Fallopian tube (tissue), 1 donor: ENCODE results near the genes GAGE12E, GAGE12G, AKAP4, CENPVL1 and IQSEC2.

GRCh38 chrX:49072116-49072741 lies 1.6 kb downstream of the PRAF2 start:
- PRO-cap: bidirectional peak, plus-strand start at chrX:49072166, minus-strand start at chrX:49071970; unidirectional peak, plus-strand start at chrX:49072410

- PRO-cap: bidirectional peak, plus-strand start at chrX:49156012, minus-strand start at chrX:49155883; bidirectional peak, plus-strand start at chrX:49156382, minus-strand start at chrX:49156278
Observed at GRCh38 chrX:49155814-49156643, 6.5 kb upstream of the MAGIX start.

DNA sequence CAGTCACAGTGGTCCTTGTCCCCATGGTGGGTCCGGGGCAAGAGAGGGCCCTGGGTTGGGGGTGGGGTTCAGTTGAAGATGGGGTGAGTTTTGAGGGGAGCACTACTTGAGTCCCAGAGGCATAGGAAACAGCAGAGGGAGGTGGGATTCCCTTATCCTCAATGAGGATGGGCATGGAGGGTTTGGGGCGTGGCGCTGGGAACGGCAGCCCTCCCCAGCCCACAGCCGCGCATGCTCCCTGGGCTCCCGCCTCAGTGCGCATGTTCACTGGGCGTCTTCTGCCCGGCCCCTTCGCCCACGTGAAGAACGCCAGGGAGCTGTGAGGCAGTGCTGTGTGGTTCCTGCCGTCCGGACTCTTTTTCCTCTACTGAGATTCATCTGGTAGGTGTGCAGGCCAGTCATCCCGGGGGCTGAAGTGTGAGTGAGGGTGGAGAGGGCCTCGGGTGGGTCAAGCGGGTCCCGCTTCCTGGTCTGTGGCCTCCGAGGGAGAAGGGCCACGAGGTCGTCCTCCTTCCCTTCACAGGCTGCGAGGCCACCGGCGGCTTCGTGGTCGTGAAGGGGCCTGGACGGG lies at the start of gene GAGE12E:
TSS of gene GAGE12E (plus strand) at position 274 of the 571 bp plus-strand sequence.
- PRO-cap: no peak

DNA sequence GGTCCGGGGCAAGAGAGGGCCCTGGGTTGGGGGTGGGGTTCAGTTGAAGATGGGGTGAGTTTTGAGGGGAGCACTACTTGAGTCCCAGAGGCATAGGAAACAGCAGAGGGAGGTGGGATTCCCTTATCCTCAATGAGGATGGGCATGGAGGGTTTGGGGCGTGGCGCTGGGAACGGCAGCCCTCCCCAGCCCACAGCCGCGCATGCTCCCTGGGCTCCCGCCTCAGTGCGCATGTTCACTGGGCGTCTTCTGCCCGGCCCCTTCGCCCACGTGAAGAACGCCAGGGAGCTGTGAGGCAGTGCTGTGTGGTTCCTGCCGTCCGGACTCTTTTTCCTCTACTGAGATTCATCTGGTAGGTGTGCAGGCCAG lies at the start of gene GAGE12G:
TSS of gene GAGE12G (plus strand) at position 245 of the 369 bp plus-strand sequence.
- PRO-cap: no peak

GRCh38 chrX:49877273-49877738 lies 2.0 kb upstream of the USP27X start:
- PRO-cap: no peak

- PRO-cap: no peak
Observed at GRCh38 chrX:50200841-50201377, at the start of gene AKAP4. TSS of gene AKAP4 (minus strand) at chrX:50201007.

GRCh38 chrX:50643908-50644071 lies 170.2 kb downstream of the SHROOM4 start:
- PRO-cap: no peak

DNA sequence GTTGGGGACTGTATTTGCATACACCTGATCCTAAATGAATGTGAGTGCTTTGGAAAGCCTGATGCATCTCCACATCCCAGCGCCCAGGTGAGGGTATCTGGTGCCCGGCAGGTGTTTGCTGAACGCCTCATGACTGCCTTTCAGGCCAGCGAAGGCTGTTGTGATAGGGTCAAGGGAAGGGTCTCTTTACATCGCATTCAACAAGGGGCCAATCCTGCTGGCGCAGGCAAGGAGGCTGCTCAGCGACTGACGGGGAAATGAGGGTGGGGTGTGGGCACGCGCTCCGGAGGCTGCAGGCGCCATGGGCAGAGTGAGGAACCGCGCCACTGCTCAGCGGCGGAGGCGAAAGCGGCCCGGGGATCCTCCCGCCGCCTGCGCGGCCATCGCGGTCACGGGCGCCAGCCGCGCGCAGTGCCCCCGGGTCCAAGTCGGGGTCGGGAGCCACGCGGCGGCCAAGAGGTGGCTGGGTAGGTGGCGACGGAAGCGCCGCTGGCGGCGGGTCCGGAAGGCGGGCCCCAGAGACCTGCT lies at the start of gene CENPVL1:
TSS of gene CENPVL1 (plus strand) at position 302 of the 528 bp plus-strand sequence.
- PRO-cap: no peak

- PRO-cap: no peak
Observed at GRCh38 chrX:51850815-51851162, 42.6 kb upstream of the MAGED1 start.

DNA sequence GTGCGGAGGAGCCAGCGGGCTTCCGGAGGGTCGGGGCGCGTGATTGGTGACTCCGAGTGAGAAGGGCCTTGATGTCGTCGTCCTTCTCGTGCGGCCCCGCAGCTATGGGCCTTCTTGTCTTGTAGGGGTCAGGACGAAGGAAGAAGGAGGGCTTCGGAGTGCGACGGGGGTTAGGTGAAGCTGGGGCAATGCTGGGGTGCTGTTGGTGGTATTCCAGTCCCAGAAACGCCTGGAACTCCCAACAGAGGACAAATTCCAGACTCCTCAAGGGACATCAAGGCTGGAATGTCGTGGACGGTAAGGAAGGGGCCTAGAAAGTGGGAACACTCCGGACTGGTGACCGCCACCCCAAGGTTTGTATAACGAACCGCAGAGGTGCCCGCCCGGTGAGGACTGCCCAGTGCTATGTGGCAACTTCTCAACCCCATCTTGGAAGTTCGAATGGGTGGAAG lies 362 bp downstream of the XAGE5 start:
- PRO-cap: no peak

DNA sequence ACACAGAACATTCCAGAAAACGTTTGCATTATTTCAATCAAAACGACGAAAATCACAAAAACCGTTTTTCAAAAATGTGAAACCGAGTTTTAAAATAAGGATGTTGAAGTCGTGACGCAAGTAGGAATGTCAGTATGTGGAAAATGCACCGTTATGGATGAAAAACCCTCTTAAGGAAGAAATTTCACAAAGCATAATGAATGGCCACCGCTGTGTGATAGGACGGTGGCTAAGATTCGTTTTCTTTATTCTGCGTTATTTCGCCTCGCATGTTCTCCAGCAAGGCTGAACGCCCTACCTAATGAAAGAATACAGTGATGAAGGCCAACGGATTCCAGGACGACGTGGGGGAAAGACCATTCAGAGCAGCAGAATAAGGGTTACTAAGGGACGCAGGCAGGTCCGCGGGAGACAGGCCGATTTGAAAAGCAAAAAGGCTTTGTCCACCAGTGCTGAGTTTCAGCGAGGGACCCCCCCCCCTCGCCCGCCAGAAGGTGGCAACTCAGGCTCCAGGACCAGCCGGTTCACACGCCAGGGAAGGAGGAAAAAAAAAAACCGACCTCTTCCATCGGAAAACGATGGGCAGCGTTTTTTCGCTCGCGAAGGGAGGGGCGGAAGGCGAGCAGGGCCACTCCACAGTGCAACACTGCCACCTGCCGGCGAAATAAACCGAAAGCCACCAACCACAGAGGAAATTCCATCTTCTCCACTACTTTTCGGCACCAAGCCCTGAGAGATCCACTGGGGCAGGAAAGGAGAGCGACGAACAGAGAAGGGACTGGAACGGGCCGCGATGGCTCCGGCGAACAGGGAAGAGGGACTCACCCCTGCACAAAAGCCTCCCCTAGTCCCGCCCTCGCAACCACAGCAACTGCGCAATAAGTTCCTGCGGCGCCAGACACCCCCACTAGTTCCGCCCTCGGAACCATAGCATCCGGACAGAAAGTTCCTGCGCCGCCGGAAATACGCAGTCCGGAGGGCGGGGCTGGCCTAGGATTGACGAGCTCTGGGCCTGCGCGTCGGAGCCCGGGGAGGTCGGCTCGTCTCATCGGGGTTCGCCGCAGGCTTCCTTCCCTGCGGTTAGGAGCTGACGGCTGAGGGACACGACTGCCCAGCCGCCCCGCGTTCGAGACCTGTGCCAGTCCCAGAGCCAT lies 23.7 kb downstream of the FAM156A start:
- PRO-cap: unidirectional peak, minus-strand start at position 423 of the sequence; unidirectional peak, minus-strand start at position 496 of the sequence; bidirectional peak, plus-strand start at position 970 of the sequence, minus-strand start at position 873 of the sequence

- PRO-cap: unidirectional peak, minus-strand start at chrX:52935559
Observed at GRCh38 chrX:52935383-52935678, 23.0 kb downstream of the FAM156A start.

- PRO-cap: unidirectional peak, plus-strand start at chrX:53081145
Observed at GRCh38 chrX:53080604-53081396, 1.4 kb upstream of the TSPYL2 start.

DNA sequence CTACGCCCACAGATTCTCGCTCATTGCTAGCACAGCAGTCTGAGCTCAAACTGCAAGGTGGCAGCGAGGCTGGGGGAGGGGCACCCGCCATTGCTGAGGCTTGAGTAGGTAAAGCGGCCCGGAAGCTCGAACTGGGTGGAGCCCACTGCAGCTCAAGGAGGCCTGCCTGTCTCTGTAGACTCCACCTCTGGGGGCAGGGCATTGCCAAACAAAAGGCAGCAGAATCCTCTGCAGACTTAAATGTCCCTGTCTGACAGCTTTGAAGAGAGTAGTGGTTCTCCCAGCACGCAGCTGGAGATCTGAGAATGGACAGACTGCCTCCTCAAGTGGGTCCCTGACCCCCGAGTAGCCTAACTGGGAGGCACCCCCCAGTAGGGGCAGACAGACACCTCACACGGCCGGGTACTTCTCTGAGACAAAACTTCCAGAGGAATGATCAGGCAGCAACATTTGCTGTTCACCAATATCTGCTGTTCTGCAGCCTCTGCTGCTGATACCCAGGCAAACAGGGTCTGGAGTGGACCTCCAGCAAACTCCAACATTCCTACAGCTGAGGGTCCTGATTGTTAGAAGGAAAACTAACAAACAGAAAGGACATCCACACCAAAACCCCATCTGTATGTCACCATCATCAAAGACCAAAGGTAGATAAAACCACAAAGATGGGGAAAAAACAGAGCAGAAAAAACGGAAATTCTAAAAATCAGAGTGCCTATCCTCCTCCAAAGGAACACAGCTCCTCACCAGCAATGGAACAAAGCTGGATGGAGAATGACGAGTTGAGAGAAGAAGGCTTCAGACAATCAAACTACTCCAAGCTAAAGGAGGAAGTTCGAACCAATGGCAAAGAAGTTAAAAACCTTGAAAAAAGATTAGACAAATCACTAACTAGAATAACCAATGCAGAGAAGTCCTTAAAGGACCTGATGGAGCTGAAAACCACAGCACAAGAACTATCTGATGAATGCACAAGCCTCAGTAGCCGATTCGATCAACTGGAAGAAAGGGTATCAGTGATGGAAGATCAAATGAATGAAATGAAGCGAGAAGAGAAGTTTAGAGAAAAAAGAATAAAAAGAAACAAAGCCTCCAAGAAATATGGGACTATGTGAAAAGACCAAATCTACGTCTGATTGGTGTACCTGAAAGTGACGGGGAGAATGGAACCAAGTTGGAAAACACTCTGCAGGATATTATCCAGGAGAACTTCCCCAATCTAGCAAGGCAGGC lies 51.9 kb downstream of the KANTR start:
- PRO-cap: no peak

- PRO-cap: no peak
Observed at GRCh38 chrX:53201401-53201666, 23.7 kb downstream of the KDM5C start.

- PRO-cap: bidirectional peak, plus-strand start at chrX:53225502, minus-strand start at chrX:53225207; unidirectional peak, plus-strand start at chrX:53225570
Observed at GRCh38 chrX:53225328-53225811, 363 bp upstream of the KDM5C start.

- PRO-cap: no peak
Observed at GRCh38 chrX:53282237-53282835, 38.8 kb downstream of the IQSEC2 start.

- PRO-cap: unidirectional peak, minus-strand start at chrX:53321350
Observed at GRCh38 chrX:53321252-53321881, at the start of gene IQSEC2. TSS of gene IQSEC2 (minus strand) at chrX:53321350.

DNA sequence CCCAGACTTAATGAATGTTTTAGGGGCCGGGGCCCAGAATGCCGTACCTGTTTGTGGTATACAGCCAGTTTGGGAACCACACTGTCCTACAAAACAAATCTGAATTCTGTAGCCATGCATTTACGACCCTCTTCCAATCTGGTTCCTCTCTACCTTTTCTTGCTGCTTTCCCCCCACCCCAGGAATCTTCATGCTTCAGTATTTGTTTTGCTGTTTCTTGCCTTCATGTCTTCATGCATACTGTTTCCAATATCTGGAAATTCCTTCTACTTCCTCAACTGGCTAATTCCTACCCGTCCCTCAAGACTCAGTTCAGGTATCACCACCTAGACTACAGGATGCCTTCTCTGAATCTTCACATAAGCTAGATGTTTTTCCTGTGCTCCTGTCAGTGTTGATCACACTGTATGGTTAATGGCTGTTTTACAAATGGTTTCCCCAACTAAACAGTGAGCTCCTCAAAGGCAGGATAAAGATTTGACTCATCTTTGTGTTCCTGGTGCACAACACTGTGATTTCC lies 46.0 kb downstream of the SMC1A start:
- PRO-cap: no peak

DNA sequence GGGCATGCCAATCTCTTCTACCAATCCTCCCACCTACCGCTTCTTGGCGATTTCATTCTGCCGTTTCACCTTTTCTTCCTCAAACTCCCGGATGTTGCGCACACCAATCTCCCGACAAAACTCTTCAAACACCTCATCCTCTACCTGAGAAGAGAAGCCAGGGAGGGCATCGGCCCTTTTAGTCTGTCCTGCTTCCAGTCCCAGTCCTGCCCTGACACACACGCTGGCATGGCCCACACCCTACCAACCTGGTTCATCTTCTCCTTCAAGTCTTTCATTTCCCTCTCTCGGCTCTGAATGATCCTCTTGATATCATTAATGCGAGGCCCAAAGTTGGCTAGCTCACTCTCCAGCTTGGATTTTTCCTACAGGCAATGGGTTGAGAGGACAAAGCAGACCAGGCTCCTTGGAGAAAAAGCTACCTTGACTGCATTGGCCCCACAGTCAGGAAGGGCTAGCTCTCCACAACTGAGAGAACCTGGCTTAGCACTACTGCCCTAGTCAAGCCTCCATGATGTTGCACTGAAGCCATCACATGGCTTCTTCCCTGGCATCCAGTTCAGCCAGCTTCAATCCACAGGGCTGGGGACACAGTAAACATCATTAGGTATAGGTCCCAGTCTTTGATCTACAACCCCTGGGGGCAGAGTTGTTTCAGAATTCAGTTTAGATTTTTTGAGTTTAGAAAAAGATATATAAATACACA lies 18.8 kb downstream of the SMC1A start:
- PRO-cap: no peak